BE2C (cell line): Measurements from ENCODE around the genes GPLD1 and ARMH2.

DNA sequence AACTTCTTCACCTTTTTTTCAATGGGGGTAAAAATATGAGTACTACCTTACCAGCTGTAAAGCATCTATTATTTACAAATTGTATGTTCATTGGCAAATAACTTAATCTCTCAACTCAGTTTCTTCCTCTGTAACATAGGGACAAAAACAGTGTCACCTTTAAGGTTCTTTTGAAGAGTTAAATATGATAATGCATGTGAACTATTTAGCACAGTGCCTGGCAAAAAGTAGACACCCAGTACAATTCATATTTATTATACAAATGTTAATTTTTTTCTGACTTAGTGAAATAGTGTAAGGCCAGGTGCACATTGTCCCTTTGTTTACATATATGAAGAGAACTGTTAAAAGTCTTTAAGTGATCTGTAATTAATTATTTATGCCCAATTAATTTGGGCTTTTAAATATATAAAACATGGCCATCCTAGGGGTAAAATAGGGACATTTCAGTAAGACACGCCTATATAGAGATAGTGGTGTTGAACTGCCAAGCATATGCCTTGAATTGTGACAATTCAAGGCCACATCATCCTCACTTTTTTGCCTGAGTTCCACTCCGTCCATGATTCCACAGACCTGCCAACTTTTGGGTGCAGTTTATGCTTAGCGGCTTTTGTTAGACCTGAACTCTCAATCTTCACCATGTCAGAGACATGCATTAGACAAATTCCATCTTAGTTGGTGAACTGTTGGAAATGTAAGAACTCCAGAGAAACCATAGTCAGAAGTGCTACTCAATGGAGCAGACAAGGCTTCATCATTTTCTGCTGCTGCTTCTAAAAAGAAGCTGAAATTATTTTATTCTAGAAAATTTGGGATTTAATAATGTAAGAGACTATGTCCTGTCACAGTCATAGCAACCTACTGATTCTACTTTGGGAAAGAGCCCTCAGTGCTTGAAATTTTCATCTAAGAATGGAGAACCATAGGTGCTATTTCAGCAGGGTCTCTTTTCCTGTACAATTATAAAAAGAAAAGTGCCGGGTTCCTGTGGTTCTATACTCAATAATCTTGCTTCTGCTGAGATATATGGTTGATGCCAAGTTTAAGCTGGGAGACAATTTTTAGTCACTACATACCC is 4.8 kb downstream of the E2F3 start:
- RRBS = no CpG with 5 or more reads among the region's 4 CpGs

DNA sequence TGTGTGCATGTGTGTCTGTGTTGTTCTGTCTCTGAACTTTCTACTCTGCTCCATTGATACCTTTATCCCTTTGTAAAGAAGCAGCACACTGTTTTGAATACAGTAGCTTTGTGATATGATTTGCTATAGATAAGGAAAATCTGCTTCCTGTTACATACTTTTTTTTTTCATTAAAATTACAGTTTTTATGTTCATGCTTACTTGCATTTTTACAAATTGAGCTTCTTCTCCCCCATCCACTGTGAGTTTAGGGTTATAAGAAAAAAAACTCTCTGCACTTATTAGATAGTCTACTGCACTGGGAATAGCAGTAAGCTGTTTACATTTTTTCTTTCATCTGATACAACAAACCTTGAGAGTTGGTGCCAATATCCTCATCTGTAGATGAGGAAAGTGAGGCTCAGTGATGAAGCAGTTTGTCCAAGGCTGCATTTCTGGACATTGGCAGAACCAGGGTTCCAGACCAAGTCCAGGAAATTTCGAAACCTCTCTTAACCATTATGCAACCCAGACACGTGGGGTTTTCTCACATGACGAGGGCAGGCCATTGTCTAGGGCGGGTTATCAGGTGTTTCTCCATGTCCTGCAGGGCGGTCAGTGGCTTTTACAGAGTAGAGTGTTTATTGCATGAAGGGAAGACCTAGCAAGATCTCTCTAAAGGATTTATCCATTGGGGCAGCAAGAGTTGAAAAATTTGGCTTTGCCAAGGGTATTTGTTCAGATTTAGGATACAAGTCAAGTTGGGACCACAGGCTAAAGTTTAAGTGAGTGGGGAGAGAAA is 22.9 kb downstream of the E2F3 start:
- RRBS = no CpG with 5 or more reads among the region's 5 CpGs

- RRBS = no CpG with 5 or more reads among the region's 13 CpGs
These were observed 40.2 kb downstream of the E2F3 start for GRCh38 chr6:20441719-20442395.

GRCh38 chr6:21538158-21538453 is 55.4 kb upstream of the SOX4 start:
- RRBS = no CpG with 5 or more reads among the region's 4 CpGs

GRCh38 chr6:21588013-21588840 is 5.3 kb upstream of the SOX4 start:
- RRBS = no CpG with 5 or more reads among the region's 58 CpGs

- RRBS = 3% methylated on average over 5 of the region's 34 CpGs
These were observed 2.8 kb downstream of the SOX4 start for GRCh38 chr6:21596192-21596830.

GRCh38 chr6:21597064-21597290 is 3.4 kb downstream of the SOX4 start:
- RRBS = no CpG with 5 or more reads among the region's 3 CpGs

- RRBS = no CpG with 5 or more reads among the region's 5 CpGs
These were observed 144.8 kb downstream of the SOX4 start for GRCh38 chr6:21738056-21739002.

DNA sequence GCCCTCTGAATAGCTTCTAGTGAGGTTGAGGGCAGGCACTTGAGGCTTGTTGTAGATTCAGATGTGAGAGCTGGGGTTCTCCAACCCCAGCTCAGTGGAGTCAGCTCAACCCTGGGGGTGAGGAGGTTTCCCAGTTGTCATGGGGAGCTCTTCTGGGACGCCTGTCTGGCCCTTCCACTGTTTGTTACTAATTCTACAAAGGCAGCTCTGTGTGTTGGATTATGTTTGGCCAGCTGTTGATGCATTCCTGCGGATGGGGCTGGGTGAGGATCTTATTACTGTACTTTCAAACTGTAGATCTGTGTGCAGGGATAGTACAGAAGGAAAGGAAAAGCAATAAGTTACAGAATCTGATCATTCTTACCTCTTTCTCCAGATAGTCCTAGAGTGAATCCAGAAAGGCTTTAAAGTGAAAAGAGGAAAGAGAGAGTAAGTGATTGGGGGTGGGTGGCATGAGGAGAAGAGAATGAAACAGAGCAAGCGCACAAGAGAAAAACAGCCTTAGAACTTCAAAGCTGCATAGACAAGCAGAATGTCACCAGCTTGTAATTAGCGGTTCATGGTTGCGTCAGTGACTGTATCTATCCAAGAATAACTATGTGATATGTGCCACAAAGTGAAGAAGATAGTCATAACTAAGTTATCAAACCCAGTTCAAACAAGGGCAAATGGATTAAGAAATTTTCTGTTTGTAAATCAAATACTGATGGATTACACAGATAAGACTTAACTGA is 148.6 kb downstream of the PRL start:
- RRBS = no CpG with 5 or more reads among the region's 5 CpGs

GRCh38 chr6:22222357-22222940 is 74.4 kb downstream of the PRL start:
- RRBS = no CpG with 5 or more reads among the region's 7 CpGs

- RRBS = no CpG with 5 or more reads among the region's 3 CpGs
These were observed 102.6 kb downstream of the NRSN1 start for GRCh38 chr6:24228571-24229104.

- RRBS = no CpG with 5 or more reads among the region's 9 CpGs
These were observed at the start of gene GPLD1 for GRCh38 chr6:24489425-24490305. Gene GPLD1 (minus strand): TSS chr6:24489578.

DNA sequence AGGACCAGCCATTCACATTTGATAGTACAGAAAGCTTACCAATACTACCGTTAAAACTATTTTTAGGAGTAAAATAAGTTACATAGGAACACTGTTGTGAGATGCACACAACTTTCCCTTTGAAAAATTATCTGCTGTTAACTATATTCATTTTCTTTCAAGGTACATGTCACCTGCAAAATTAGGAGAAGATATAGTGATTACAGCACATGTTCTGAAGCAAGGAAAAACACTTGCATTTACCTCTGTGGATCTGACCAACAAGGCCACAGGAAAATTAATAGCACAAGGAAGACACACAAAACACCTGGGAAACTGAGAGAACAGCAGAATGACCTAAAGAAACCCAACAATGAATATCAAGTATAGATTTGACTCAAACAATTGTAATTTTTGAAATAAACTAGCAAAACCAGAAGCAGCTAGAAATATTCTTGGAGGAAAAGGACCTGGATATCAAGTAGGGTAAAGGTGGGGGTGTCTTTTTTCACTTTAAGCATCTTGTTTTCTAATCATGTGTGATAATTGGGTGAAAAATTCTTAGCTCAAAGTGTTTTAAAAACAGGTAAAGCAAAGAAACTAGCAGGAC is 17.6 kb downstream of the C6orf62 start:
- RRBS = no CpG with 5 or more reads among the region's 1 CpG

GRCh38 chr6:24703191-24704257 is 15.4 kb downstream of the C6orf62 start:
- RRBS = no CpG with 5 or more reads among the region's 6 CpGs

DNA sequence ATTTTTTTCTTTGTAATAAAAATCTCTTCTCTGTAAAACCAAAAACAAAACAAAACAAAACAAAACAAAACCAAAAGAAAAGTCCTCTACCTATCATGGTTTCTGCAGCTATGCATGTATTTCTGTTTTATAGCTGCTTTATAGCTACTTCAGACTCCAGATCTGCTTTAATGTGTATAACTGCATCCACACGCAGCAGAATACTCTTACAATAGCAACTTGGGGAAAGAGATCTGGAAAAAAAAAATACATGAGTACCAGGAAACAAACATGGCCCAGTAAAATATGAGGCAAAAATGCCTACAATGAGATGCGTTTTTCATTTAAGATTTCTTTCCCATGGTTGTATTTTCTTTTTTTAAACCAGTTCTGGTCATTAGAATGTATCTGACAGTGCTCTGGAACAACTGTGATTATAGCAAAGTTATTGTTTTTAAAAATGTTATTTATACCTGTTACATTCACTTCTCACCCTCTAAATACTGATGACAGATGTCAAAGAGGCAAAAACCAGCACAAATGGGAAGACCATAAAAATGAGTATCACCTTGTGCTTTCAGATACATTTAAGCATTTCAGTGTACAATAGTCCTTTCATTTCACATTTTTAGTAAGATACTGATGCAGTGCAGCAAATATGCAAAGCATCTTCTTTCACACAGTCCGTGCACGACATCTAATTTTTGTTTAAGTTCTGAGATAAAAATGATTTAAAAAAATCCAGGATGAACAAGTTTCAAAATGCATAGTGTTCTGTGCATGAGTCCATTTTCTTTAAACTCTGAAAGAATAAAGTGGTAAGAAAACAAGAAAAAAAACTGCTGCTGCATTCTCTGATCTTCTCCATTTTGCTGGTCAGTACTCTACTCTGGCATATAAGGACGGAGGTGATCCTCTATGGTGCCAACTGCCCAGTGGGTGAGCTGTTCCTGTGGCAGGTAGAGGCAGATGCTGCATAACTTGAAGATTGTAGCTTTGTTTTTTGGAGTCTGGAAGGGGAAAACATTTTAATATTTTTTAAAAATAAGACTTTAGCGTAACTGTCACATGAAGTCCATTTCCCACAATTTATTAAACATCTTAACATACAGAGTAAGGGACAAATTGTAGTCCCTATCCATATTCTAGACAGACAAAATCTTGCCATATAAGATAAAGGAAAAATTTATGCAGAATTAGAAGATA is 13.3 kb downstream of the C6orf62 start:
- RRBS = no CpG with 5 or more reads among the region's 6 CpGs

DNA sequence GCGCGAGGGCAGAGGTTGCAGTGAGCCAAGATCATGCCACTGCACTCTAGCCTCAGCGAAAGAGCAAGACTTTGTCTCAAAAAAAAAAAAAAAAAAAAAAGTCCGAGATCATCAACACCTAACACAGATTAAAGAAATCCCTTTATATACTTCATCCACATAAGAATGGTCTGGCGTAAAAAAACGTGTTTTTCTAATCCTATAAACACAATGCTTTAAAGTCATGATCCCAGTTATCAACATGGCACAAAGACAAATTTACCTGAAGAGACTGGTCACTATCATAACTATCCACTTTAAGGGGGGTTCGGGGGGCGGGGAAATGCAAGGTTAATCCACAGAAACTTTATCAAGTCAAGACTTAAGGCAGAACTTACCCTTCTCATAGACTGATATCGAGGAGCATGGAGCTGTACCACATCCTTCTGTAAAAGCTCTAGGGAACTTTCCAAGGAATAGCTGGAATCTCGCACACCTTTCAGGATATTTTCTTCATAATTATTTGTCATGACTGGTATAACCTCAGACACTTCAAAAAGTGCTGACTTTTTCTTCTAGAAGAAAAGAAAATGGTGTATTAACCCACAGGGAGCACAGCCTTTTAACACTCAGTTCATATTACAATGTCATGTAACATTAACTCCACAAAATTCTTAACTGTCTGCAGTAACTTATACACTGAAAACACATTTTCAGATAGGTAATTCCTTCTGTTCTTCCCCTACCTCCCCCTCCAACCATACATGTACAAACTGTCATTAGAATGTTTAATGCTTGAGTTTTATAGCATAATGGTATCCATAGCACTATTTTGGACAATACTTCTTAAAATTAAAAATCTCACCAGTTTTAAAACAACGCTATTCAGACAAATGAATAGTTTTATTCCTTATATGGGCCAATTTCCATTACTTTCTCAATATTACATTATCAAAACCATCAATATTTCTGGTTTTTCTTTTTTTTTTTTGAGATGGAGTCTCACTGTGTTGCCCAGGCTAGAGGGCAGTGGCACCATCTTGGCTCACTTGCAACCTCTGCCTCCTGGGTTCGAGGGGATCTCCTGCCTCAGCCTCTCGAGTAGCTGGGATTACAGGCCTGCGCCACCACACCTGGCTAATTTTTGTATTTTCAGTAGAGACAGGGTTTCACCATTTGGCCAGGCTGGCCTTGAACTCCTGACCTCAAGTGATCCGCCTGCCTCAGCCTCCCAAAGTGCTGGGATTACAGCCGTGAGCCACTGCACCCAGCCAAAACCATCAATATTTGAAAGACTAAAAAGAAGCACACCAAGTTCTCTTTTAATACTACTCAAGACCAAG is 2.7 kb downstream of the C6orf62 start:
- RRBS = no CpG with 5 or more reads among the region's 16 CpGs

DNA sequence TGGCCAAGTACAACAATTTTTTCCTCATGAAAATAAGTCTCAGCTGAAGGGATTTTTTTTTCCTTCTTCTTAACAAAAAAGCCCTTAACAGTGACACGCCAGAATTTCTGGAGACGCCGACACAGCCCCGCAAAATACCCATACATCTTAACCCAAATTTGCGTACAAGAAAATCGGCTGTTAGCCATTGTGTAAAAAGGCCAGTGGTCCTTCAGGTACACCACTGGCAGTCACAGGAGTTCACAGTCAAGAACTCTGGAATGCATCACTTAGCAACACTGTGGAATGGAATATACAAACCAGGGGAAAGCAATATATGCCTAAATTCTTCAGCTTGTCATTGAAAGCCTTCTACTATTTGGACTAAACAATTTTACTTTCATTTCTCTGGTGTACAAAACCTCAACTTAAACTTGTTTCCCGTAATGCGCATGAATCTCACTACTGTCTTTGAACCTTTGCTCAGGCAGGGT is at the start of gene ARMH2:
Gene ARMH2 (minus strand): TSS at position 248 of the 473 bp plus-strand sequence.
- RRBS = no CpG with 5 or more reads among the region's 8 CpGs

DNA sequence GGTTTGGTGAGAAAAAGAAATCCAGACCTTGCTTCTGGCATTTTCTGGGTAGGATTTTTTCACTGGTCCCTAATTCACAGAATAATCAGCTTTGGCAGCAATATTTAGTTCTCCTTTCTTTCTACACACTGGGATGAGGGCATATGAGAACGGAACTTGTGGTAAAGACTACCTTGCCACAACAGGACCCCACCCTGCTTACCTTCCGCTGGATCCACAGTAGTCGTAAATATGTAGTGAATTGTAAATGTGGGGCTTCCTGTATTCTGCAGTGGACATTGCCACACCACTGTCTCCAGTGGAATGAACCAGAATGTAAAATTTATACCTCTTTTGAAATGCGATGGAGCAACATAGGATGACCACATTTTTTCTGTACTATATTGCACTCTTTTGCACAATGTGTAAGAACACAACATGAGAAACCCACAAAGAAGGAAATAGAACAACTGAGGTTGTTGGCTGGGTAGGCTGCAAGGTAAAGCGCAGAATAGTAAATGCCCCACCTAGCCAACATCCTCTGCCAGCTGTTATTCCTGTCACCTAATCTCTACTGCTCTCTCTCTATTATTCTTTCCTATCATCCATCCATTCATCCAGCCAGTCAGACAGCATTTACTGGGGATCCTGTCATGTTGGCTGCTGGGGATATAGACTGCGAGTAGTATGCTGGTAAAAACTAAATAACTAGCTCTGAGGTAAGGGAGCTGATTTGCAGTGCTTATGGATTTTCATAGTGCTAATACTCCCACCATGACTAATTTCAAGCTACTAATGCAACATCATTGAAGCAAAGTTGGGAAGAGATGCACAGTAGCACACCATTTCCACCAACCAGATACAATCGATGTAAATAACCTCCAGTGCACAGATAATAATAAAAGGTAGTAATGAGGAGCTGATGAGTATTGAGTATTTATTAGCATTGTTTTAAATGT is 16.2 kb upstream of the RIPOR2 start:
- RRBS = no CpG with 5 or more reads among the region's 7 CpGs

- RRBS = no CpG with 5 or more reads among the region's 9 CpGs
These were observed 99.5 kb upstream of the RIPOR2 start for GRCh38 chr6:25035190-25035778.

GRCh38 chr6:25139453-25140109 is 139.6 kb upstream of the CARMIL1 start:
- RRBS = no CpG with 5 or more reads among the region's 38 CpGs